Bronchial lymph node (tissue), 1 donor: ENCODE measurements around a stretch of chr6.

GRCh38 chr6:39947643-39948000 lies 13.4 kb upstream of the MOCS1 start:
- PRO-cap, result no peak

DNA sequence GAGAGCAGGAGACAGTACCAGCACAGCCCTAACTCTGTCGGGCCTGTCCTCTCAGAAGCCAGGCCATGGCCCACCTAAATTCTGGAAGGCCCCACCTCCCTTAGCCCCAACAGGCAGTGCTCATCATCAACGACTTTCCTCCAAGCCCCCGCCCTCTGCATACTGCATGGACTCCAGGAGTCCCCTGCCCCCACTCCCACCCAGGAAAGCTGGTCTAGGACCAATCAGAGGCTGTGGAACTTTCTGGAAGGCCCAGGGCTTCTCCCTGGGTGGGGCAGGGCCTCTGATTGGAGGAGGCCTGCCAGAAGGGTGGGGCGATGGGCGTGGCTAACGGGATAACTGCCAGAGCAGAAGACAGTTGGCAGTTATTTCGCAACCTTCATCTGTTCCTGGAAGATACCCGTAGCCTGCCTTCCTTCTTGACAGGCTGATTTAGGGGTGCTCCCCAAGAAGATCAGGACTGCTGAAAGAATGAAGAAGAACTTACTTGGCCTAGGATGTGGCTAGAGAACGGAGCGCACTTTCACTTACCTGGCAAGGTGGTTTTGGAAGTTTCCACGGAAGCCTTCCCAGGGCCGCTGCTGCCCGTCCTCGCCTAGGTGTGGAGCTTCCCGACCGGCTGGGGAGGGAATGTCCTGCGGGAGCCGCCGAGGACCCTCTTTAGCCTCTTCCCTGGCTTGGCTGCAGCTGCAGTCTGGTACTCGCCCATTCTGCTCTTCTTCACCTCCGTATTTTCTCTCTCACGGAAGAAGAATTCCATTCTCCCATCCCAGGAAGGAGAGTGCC lies 209.0 kb downstream of the LRFN2 start:
- PRO-cap, result no peak

- PRO-cap, result no peak
Measured at GRCh38 chr6:40456024-40456506, 131.1 kb downstream of the LRFN2 start.

DNA sequence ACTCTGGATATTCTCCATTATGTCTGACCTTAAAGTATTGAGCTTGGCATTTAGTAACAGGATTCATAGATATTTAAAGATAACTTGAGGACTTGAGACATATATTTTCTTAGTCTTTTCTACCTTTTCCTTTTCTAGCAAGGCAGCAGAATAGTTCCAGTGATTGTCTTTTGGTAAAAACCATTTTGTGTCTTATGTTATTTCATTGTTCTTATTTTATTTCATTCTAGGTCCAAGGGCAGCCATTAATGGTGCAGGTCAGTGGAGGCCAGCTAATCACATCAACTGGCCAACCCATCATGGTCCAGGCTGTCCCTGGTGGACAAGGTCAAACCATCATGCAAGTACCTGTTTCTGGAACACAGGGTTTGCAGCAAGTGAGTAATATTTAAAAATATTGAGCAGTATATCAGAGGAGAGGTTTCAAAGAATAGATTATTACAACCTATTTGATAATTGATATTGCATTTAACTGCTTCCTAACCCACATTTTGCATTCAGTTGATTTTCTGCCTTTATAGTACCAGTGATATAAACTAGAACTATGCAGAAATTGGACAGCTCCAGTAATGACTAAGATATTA lies 11.1 kb downstream of the NFYA start:
- PRO-cap, result no peak

- PRO-cap, result no peak
Measured at GRCh38 chr6:41199316-41199782, 1.6 kb downstream of the TREML2 start.

DNA sequence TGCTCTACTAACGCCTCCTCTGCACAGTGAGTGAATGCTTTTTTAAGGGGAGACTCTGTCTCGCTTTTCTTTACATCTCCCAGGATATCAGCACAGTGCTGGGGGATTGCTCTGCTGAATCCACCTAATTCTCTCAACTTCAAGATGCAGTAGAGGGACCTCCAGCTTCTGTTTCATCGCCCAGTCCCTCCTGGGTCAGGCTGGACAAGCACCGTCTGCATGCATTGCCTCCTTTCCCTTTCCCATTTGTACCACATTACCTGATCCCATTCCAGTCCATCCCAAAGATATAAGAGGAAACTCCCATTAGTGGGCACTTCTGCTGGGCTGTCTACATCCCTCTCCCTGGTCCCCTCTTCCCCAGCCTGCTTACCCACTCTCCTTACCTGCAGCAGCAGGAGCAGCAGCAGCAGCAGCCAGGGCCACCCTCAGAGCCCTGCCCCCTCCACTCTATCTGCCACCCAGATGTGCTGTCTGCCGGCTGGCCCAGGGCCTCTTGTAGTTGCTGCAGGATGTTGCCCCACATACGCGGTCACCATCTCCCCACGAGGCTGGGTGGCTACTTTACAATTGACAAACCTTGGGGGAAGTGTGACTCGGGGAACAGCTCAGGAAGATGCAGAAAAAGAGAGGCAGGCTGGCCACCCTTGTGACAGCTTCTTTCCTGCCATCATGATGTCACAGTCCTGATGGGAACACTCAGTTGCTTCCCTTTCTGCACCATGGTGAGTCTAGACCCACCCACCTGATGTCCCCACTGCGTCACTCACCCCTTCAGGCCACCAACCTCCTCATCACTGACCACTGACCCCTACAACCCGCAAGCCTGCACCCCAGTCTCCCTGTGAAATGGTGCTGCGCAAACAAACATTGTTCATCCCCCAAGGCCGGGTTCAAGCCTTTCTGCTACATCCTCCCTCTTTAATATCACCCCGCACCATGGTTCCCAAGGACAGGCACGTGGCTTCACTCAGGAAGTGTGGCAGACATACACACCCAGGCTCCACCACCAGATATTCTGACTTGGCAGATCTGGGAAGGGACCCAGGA lies 14.6 kb downstream of the TREM1 start:
- PRO-cap, result no peak

GRCh38 chr6:41368865-41369341 lies 33.5 kb downstream of the NCR2 start:
- PRO-cap, result no peak

GRCh38 chr6:41442620-41443255 lies 103.4 kb upstream of the FOXP4 start:
- PRO-cap, result no peak

GRCh38 chr6:41456607-41457304 lies 89.4 kb upstream of the FOXP4 start:
- PRO-cap, result no peak

DNA sequence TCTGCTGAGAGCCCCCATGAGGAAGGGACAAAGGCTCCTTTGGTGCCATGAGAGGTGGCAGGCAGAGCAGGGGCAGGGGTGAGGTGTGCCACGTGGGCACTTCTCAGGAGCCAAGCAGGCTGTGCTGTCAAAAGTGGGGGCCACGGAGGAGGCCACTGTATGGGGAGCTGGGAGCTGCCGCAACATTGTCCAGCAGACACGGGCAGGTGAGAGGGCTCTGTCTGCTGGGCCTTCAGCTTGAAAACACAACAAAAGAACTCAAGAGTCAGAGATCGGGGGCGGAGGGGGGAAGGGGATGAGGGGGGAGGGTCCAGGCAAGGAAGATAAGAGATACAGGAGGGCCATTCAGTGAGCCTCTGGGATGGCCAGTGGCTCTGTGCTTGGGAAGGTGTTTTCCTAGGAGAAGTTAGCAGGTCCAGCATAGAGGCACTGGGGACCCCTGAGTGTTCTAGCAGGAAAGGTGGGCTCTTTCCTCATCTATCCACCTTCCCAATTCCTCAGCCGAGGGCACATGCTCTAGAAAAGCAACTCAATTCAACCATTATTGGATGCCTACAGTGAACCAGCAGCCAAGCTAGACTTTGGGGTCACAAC lies 21.4 kb upstream of the FOXP4 start:
- PRO-cap, result no peak

- PRO-cap, result unidirectional peak, plus-strand start at chr6:41528164
Measured at GRCh38 chr6:41527896-41528588, 18.1 kb upstream of the FOXP4 start.

DNA sequence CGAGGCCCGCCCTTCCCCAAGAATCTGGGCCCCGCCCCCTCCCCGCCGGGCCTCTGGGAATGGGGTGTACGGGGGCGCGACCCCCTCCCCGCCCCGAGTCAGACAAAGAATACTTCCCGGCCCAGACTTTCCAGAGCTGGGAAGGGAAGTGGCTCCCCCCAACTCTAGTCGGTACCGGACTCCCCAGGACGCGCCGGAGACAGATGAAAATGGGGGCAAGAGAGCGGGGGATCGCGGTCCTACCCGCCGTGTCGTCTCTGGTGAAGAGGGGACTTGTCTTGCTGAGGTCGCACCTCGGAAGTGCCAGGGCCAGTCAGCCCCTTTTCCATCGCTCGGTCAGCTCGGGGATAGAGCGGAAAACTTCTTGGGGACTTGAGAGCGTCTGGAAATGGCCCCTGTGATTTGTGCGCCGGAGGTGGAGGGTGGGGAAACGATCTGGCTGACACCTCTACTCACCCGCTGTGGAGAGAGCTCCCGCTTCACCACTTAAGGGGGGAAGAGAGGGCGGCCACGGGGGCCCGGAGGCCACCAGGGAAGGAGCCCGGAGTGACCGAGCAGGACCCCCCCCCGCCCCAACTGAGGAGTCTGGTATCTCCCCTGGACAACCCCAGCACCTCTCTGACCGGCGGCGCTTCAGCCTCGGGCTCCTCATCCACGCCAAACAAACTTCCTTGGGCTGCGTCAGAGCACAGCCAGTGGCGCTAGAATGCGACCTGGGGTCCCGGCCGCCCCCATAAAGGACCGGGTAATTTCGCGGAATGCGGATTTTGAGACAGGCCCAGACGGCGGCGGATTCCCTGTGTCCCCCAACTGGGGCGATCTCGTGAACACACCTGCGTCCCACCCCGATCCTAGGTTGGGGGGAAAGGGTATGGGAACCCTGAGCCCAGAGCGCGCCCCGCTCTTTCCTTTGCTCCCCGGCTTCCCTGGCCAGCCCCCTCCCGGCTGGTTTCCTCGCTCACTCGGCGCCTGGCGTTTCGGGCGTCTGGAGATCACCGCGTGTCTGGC lies 1.3 kb downstream of the FOXP4 start:
- PRO-cap, result no peak

DNA sequence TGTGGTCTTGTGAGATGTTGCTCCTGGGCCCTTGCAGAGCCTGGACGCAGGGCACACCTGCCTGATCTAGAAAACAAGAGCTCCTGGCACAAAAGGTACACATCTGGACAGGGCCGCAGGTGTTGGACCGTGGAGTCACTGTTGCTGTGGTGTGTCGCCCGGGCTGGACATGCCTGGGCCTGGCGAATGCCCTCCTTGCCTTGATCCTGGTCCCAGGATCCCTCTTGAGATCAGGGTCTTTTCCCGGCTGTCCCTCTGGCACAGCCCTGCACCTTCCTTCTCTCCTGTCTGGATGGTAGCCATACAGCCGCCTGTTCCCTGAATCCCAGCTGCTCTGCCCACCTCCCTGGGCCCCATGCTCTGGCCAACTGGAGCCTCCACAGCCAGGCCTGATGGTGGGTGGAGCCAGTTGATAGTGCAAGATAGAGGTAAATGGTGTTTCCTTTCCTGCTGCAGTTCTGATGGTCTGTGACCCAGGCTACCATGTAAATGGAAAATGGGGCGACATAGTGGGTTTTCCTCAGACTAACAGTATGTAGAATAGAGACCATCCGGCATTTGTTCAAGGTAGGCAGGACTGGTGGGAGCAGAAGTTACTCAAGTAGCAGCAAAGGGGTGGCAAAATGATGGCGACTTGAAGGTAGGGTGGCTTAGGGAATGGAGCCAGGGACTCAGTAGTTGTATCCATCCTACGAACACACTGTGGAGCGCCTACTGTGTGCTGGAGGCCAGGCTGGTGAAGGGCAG lies 5.1 kb downstream of the FOXP4 start:
- PRO-cap, result no peak

DNA sequence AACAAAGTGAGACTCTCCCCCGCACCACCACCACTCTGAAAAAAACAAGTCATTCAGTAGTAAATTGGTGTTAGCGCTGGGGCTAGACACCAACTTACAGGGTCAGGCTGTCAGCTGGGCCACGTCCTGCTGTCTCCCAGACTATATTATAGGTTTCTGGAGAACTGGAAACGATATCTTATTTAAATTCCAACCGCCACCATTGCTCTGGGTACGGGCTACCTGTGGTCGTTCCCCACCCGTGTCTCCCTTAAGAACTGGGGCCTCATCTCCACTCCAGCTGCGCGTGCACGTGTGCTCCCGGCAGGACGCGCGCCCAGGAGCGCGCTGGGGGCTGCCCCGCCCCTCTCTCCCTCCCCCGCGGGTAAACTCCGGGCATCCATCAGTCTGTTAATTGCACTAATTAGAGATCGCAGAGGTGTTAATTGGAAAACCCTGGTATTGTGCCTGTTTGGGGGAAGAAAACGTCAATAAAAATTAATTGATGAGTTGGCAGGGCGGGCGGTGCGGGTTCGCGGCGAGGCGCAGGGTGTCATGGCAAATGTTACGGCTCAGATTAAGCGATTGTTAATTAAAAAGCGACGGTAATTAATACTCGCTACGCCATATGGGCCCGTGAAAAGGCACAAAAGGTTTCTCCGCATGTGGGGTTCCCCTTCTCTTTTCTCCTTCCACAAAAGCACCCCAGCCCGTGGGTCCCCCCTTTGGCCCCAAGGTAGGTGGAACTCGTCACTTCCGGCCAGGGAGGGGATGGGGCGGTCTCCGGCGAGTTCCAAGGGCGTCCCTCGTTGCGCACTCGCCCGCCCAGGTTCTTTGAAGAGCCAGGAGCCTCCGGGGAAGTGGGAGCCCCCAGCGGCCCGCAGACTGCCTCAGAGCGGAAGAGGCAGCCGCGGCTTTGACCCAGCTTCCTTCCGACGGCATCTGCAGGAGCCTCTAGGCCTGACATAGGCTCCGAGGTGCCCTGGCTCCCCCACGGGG lies 14.4 kb downstream of the FOXP4 start:
- PRO-cap, result bidirectional peak, plus-strand start at position 816 of the sequence, minus-strand start at position 675 of the sequence

GRCh38 chr6:41565622-41565980 lies 19.4 kb downstream of the FOXP4 start:
- PRO-cap, result no peak

GRCh38 chr6:41584591-41585371 lies 38.6 kb downstream of the FOXP4 start:
- PRO-cap, result no peak

GRCh38 chr6:41653251-41653866 lies 15.1 kb downstream of the MDFI start:
- PRO-cap, result no peak

DNA sequence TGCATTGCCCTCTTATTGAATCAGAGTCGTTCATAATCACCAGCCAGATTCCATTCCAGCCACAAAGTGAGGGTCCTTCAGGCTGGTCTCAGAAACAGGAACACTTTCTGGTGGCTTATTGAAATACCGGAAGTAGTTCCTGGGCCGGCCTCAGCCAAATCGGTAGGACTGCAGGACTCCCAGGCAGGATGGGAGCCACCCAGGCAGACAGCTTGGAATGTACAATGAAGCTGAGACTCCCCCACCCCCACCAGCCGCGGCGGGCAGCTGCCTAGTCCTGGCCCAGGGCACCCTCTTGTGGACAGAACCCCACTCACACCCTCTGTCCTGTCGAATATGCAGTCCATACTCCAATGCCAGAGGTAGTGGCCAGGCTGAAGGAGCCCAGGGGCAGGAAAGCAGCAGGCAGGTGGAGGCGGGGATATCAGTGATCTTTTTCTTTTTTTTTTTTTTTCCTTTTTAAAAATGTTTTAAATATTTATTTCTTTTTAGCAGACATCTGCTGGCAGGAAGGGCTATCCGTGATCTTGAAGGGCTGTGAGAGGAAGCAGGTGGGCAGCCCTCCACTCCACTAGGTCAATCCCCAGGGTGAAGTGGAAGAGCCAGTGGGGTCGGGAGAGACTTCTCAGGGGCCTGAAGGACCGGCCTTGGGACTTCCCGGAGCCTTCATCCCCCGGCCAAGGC lies 43.9 kb downstream of the MDFI start:
- PRO-cap, result no peak

- PRO-cap, result no peak
Measured at GRCh38 chr6:41710576-41711287, 24.7 kb downstream of the TFEB start.

GRCh38 chr6:41734674-41735268 lies 637 bp downstream of the TFEB start:
- PRO-cap, result bidirectional peak, plus-strand start at chr6:41734872, minus-strand start at chr6:41734757; bidirectional peak, plus-strand start at chr6:41735190, minus-strand start at chr6:41735036